AG04449 (cell line): ENCODE measurements around a stretch of chr3.

- RRBS: no CpG with 5 or more reads among the region's 5 CpGs
Observed at GRCh38 chr3:190491466-190492087, 22.3 kb upstream of the IL1RAP start.

DNA sequence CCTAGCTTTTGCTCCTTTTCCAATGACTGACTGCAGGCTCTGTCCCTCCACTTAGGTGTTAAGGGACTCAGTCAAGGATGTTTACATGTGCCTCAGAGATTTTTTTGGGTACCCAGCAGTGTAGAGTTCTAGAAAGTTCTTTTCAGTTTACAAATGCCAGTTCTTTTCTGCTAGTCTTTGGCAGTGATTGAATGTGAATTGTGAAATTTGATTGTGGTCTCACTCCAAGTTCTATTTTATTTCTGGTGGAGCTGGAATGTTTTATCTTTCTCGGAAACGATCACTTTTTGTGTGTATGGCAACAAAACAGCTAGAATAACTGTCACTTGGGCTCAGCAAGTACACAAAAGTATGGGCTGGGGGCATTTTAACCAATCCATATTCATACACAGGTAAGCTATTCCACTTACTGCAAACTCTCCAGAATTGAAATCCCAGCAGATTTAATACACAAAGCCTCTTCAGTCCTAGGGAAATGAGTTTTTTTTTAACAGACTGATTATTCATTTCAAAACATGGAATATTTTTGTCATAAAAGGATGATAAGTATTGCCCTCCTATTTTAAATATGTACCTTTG, 60.7 kb downstream of the IL1RAP start:
- RRBS: no CpG with 5 or more reads among the region's 2 CpGs

- RRBS: no CpG with 5 or more reads among the region's 14 CpGs
Observed at GRCh38 chr3:192706280-192706858, 21.0 kb downstream of the FGF12 start.

- RRBS: no CpG with 5 or more reads among the region's 13 CpGs
Observed at GRCh38 chr3:193240200-193240895, 674 bp upstream of the PLAAT1 start.

DNA sequence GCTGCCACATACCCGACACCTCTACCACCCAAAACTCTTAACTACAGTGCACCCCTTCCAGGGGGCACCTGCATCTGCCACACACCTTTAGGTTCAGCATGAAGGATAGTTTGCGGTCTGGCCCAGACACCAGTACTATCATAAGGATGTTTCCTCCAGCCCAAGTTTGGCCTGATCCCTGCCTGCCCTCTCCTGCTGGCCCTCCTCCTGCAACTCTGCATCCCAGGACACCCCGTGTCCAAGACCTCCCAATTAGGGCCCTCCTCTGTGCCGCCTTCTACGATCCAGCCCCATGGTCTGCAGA, 240.8 kb upstream of the HES1 start:
- RRBS: no CpG with 5 or more reads among the region's 5 CpGs

DNA sequence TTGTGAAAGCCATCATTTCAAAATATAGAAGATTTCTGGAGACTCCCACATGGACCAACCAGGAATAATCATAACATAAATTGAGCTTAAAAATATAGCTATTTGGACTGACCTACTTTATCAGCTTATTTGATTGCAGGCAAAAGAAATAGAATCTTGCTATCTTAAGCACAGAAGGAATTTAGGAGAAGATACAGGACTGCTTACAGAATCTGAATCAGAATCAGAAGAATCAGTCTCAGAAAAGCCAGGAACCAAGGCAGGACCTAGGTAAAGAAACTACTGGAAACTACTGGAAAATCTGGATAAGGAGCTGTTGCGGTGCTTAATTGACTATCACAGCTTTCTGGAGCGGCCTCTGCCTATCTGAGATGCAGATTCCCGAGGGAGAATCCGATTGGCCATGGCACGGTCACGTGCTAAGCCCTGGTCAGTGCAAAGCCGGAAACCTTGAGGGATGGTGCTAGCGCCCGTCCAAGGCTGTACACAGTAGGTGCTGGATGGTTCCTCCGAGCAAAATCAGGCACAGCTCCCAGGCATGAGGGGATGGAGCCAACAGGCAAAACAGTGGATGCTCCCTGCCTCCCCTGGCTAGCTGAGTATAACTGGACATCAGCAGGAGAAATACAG, 238.8 kb upstream of the HES1 start:
- RRBS: no CpG with 5 or more reads among the region's 10 CpGs

DNA sequence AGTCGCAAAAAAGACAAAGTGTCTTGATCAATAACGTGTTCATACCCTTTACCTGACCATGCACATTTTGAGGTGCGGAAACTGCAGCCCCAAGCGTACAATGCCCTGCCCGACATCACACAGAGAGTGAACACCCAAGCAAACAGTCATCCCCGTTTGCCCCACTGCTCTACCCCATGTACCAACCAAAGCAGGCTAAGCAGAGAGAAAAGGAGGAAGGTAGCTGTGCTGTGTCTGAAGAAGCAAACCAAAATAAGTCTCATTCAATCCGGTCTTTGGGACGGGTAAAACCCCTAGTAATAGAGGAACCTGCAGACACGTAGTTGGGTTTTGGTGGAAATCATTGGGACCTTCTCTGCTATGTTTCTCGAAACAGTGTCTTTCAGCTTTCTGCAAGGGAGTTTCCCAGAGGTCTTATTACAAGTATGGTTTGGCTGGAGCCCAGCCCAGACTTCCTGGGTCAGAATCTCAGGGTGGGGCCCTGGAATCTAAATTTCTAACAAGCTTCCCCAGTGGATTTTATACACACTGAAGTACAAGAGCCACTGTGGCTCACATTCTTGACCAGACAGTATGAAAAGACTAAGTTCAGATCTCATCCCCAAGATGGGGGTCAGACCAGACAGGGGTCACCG, 164.6 kb upstream of the HES1 start:
- RRBS: no CpG with 5 or more reads among the region's 11 CpGs

DNA sequence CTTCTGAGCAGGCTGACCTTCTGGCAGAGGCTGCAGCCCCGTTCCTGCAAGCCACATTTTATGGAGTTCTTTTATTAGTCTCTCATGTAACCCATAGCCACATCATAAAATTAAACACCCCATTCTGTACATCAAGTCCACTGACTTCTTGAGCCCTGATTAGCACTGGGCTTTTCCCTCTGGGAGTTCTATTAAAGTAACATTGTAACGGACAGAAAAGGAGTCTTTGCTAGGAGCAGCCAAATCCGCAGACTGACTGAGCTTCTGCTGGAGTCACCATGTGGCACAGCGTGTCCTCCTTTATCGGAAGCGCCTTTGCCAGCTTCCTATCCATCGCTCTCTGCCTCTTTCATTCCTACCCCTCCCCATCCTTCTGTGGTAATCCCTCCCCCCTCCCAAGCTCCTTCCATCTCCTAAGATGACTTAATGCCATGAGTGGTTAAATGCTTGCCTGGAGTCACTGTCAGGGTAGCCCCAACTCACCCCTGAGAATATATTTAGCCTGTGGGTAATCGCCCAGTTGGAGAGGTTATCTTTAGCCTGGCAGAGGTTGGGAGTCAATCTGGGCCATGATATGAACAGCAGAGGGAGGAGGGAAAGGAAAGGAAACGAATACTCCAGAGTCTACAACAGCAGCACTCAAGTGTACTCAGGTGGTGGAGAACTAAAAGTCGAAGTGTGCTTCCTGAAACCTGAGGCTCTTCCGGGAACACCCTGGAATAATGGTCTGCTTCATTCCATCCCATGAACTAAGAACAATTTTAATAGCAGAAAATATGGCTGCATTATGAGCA, 138.3 kb upstream of the HES1 start:
- RRBS: no CpG with 5 or more reads among the region's 11 CpGs

DNA sequence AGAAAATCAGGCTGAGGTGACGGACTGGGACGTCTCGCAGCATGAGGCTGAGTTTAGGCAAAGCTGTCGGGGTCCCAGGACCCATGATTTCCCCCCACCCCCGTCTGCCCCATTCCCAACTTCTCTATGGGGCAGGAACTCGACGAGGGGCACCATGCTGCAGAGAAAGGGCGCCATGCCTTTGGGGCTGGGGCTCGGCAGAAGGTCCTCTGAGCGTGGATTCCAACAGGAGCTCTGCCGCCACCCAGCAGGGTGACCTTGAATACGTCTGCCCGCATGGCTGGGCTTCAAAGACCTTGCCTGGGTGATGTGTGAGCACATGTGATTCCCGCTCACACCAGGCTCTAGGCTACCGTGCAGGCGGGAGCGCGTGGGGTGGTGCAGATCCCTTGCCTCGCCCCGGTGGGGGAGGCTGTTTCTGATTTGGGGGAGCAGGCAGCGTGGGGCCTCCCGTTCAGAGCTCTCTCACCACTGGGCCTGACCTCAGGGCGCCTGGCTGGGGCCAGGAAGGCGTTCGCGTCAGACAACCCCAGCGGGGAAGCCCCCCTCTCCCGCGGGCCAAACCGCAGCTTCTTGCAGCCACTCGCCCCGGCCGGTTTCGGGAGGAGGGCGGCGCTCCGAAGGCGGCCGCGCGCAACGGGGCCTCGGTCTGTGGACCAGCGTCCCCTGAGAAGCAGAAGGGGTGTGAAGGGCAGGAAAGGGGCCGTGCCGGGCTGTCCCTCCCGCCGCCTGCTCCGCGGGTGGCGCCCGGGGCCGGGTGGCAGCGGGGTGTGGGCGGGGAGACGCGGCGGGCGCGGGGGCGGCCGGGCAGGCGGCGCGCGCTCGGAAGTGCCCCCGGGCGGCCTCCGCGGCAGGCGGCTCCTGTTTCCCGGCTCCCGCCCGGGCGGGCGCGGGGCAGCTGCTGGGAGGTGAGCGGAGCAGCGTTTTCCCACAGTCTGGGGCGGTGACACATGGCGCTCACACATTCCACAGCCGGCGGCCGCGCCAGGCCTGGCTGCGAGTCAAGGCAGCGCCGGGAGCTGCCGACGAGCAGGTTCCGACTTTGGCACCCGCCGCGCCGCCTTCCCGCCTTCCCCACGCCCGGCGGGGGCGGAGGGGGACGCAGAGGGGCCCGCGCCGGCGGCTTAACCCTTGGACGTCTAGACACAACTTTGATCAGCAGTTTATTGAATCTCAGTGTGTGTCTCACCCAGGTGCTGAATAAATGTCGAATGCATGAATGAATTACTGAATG, 65.2 kb upstream of the HES1 start:
- RRBS: 2% methylated on average over 46 of the region's 108 CpGs

DNA sequence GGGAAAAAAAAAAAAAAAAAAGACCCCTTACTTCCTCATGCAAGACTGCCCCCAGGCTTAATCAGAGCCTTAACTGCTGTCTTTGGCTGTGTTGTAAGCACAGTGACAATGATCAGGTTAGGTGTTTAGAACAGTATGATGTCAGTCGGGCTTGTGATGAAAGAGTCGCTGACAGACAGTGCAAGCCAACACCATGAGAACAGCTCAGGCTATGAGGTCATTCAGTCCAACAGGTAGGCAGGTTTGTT, 23.6 kb upstream of the HES1 start:
- RRBS: no CpG with 5 or more reads among the region's 2 CpGs

- RRBS: no CpG with 5 or more reads among the region's 9 CpGs
Observed at GRCh38 chr3:194129678-194130308, 6.2 kb upstream of the HES1 start.

GRCh38 chr3:194137896-194138204, 1.9 kb downstream of the HES1 start:
- RRBS: 3% methylated on average over 18 of the region's 34 CpGs

DNA sequence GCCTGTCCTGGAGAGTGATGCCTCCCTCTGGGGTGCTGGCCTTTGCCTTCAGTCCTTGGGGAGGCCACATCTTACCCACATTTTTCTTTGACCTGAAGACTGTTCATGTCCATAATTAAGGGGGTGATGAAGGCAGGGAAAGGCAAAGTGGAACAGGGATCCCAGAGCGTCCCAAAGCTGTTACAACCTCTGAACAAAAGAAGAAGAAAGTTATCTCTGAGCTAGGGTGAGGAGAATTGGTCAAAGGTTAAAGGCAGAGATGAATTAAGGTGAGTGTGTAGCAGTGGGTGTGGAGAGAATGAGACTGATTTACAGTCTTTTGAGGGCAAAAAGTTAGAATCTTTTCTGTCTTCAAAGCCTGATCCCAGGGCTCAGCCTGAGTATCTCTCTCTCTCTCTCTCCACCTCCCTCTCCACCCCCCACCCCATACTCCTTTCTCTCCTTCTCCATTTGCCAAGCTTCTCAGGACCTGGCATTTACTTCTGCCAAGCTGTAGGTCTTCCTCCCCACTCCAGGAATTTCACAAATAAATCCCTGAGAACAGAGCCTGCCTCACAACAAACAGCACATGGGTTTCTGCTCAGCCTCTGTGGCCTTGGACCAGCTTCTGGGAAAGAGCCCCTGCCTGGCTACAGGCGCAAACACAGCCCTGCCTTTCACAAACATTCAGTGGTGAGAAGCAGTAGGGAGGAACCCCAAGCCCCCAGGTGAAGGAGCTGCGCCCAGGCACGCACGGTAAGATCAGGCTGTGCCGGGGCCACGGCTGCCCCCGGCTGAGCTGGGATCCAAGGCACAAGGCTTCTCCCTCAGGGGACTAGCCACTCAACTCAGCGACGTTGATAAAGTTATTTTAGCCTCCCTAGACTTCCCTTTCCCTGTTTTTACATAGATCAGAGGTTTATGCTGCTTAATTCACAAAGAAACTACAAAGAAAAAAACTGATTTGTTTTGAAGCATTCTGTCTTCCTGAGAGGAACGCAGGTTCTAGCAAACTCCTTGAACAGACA, 25.1 kb downstream of the HES1 start:
- RRBS: no CpG with 5 or more reads among the region's 11 CpGs

GRCh38 chr3:194250161-194250784, 100.9 kb downstream of the CPN2 start:
- RRBS: no CpG with 5 or more reads among the region's 9 CpGs

DNA sequence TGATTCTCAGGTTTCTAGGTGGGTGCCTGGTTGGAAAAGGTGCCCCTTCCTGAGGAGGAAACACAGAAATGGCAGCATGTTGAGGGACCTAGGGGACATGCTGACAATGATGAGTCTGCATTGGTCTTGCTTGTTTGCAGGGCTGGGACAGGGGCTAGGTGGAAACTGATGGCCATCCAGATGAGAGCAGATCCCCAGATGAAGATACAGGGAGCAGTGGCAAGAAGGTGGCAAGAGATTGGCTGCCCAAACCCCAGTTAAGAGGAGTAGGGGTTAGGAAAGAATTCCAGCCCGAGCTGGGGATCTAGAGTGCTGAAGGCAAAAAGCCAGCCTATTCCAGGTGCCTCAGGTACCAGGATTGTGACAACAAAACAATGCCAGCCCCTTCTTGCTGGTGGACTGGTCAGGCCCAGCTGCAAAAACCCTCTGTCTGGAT, 98.2 kb downstream of the CPN2 start:
- RRBS: no CpG with 5 or more reads among the region's 1 CpG

DNA sequence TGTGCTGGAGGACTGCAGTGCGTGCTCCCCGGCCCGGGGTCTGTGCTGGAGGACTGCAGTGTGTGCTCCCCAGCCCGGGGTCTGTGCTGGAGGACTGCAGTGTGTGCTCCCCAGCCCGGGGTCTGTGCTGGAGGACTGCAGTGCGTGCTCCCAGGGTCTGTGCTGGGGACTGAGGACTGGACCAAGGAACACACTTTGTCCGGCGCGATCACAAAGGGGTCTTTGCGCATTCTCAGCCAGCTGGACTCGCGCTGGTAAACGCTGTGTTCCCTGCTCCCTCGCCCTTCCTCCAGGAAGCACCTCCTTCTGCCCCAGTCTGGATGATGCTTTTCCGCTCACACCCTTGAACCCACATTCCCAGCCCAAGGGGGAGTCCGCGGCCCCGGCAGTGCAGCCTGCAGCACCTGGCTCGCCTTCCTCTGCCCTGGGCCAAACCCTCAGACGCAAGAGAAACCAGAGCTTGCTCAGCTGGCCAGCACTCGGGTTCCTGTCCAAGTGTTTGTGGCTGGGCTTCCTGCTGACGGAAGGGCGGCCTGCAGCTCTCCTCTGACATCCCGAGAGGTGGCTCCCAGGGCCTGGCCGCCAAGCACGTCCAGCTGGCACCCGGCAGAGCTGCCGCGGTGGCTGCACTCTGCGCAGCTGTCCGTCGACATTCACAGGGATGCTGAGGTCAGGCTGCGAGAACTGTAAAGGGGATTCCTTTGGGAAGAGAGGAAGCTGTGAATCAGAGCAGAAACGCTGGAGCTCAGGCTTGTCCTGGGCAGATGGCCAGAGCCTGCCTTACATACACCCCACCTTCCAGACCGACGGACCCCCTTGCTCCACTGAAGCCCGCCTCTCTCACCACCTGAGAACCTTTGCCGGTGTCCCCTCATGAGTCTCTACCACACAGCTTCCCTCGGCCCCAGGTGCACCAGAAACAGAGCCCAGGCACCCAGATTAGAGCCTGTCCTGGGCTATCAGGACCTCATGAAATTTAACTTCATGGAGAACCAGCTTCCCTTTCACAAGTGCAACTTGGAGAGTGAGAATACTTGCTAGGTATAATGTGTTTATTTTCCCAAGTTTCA, 85.7 kb downstream of the CPN2 start:
- RRBS: 90% methylated on average over 1 of the region's 39 CpGs

- RRBS: no CpG with 5 or more reads among the region's 19 CpGs
Observed at GRCh38 chr3:194300109-194300794, 50.9 kb downstream of the CPN2 start.

GRCh38 chr3:194343853-194344344, 7.2 kb downstream of the CPN2 start:
- RRBS: no CpG with 5 or more reads among the region's 8 CpGs

GRCh38 chr3:194375507-194375972, 6.0 kb upstream of the LRRC15 start:
- RRBS: no CpG with 5 or more reads among the region's 6 CpGs